Pulmonary lymph node (tissue), 1 donor: ENCODE measurements around the gene NR2E1.

DNA sequence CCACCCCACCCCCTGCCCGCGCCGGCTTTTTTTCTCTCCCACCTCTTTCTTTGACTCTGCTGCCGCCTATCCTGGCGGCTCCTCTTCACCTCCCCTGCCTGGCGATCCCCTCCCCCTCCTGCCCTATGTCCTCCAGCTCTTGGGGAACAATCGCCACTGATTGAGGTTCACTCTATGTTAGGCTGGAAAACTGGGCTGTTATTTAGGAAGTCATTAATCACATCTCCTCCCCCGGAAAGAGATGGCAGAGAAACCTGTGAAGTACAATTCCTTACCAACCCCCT is 836 bp upstream of the LIN28B start:
- PRO-cap, result no peak

GRCh38 chr6:105164448-105164906 is 15.3 kb downstream of the POPDC3 start:
- PRO-cap, result no peak

DNA sequence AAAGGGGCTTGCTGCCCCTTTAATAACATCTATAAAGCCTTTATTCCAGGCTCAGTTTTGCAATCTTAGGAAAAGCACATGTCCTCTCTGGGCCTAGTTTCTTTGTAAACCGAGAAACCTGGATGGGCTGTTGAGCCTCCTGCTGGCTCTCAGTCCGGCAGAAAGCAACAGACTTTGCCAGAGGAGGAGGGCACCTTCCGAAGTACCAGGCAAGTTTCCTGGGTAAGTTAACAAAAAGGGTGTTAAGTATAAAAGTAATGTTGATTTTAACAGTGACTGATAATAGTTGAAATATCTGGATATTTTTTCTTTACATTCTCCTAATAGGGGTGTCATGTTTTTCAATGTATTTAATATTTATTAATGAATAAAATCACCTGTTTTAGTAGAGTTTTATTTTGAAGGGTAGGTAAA is 99.0 kb upstream of the POPDC3 start:
- PRO-cap, result no peak

DNA sequence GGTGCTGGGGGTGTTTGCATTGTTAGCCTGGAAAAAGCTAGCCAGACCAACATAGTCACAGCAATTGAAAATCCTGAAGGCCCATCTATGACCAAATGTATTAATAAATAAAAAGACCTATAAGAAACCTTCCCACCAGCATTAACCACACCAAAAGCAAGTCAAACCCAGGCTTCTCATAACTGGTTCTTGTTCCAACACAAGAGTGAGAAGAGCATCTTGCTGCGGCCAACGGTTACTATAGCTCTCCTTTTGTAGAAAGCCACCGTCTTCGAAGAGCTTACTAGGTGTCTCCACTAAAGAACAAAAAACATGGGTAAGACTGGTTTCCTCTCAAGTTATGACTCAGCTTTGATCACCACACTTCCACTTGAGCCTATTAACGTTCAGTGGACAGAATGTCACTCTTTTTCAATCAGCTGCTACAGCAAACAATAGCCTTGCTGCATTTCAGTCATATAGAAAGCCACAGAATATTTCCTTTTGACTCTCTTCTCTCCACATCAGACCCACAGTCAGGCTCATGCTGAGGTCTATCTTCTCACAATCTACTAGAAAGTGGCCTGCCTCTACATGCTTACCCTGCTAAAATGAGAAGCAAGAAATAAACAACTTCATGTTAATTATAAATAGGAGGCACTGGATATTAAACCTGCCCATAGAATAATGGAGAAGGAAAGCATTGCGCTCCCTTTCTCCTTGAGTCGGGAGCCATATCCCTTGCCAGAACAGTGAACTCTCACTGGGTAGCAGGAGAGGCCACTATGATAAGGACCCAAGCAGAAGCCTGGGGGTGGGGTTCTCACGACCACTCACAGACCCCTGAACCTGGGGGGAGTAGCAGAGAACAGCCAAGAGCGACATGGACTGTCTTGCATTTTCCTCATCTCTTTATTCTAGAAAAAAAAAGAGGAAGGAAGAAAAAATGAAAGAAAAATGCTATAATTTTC is 243.6 kb upstream of the PREP start:
- PRO-cap, result no peak

- PRO-cap, result no peak
Observed at GRCh38 chr6:105872199-105872785, 213.8 kb upstream of the PRDM1 start.

GRCh38 chr6:106046469-106046911 is 39.6 kb upstream of the PRDM1 start:
- PRO-cap, result no peak

GRCh38 chr6:106100822-106101221 is 14.7 kb downstream of the PRDM1 start:
- PRO-cap, result no peak

DNA sequence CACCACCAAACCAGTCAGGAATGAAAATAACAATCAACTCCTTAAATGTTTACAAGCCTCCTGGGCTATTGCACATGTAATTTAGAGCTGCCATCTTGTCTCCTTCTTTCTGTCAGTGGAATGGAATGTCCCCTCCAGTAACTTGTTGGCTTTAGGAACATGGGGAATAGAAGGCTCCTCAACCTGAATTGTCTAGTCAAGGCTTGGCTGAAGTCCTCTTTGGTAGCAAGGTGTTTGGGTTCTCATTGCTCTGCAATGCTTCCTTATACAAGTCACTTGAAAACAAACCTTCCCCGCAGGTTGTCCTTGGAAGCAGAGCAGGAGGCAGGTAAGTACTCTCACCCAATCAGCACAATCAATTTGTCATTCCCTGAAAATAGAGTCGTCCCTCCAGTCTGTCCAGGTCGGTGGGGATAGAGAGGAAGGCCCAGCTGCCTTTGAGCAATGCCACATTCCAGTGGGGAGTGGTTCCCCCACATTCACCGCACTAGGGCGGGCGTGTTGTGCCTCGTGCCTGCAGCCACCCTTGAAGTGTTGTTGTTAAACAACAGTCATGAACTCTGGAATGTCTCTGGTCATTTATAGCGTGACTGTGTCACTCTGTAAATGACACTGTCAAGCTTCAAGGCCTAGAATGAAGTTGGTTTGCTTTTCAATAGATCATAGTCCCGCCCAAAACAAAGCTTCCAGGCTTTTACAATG is 33.3 kb downstream of the PRDM1 start:
- PRO-cap, result no peak

DNA sequence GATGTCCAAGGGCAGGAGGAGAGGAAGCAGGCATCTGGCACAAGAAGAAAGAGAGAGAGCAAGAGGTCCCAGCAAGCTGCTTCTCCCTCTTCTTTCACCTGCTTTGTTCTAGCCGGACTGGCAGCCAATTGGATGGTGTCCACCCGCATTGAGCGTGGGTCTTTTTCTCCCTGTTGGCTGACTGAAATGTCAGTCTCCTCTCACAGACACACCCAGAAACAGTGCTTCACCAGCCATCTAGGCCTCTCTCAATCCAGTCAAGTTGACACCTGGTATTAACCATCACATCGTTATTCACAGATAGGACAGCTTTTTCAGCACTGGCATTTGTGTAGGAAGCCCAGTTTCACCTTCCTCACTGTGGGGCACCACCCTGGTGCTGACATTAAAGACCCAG is 51.3 kb downstream of the CRYBG1 start:
- PRO-cap, result no peak

- PRO-cap, result no peak
Observed at GRCh38 chr6:106626066-106626922, 3.0 kb downstream of the RTN4IP1 start.

GRCh38 chr6:106693381-106693841 is 64.0 kb downstream of the QRSL1 start:
- PRO-cap, result no peak

DNA sequence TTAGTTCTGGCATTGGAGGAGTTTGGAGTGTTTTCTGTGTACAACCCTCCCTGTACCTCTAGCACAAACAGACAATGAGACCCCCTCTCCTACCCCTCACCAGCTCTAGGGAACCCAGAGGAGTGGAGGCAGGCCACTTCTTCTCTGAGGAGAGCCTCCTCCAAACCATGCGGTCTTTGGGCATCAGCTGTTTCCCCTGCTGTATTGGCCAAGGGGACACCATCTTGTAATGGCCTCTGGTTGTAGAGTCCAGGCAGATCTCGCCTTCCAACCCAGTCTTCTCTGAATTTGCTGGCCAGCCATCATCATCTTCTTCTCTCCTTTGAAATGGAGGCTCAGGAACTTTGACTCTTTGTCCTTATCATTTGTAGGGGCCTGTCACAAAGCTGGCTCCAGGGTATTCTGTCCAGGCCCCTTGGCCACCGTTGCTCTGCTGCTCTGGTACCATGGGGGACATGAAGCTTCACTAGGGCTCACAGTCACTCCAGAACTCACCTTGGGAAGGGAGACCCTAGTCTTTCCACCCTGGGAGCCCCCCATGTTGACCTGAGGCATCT is 111.5 kb downstream of the QRSL1 start:
- PRO-cap, result no peak

DNA sequence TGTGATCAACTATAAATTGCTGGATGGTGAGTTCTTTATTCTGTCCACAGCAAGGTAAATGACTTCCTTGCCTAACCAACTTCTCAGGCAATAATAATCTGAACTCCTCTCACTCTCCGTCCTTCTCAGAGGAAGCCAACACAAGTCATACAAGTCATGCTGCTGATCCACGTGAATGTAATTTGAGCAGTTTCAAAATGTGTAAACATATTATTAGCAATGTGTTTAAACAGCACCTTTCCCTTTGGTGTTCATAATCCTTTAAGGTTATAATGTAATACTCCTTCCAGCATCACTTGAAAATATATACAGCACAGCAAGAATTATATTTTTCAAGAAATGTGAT is 127.9 kb downstream of the QRSL1 start:
- PRO-cap, result no peak

- PRO-cap, result no peak
Observed at GRCh38 chr6:107114045-107115196, 894 bp downstream of the BEND3 start.

DNA sequence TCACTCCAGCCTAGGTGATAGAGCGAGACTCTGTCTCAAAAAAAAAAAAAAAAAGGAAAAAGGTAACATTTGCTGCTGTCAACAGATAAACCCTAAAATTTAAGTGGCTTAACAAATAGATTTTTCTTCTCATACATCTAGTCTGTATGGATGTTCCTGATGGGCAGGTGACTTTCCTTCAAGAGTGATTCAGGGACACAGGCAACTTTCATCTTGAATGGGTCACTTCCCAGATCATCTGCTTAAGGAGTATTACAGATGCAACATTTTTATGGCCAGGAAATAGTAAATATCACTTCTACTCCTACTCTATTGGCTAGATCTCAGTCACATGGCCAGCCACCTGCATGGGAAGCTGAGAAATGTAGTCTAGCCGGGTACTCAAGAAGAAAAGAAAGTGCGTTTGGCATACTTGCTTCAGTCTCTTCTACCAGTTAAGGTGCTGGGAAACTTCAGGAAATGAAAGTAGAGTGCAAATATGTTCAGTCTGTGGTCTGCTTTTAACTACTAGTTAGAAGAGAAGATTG is 129.3 kb downstream of the PDSS2 start:
- PRO-cap, result no peak

DNA sequence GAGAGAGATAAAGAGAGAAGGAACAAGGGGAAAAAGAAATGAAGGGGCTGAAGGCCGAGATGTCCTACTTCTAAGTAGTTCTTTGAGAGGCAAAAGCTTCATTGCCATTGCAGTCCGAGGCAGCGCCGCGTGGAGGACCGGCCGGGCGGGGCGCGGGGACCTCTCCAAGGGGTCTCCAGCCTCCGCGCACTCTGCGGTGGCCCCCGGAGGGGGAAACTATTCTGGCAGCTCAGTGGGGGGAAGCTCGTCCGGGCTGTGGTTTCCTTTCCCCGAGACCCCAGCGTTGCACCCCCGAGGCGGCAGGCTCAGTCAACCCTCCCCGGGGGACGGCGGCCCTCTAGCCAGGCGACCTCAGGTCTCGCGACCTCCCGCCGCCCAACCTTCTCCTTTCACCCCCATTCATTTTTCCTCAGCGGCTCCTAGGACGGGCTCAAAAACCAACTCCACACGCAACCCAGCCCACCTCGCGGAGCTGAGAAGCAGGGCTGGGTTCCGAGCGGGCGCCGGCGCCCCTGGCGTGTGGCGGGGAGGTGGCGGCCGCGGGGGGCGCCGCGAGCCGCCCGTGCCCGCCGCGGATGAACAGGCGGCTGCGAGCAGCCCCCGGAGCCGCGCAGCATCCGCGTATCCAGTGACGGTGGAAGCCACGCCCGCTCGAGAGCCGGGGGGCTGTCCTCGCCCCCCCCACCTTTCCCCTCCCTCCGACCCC is 445 bp upstream of the SOBP start:
- PRO-cap, result unidirectional peak, plus-strand start at position 107 of the sequence; bidirectional peak, plus-strand start outside the sequence, minus-strand start at position 618 of the sequence

- PRO-cap, result no peak
Observed at GRCh38 chr6:107490900-107491609, 1.1 kb downstream of the SOBP start.

DNA sequence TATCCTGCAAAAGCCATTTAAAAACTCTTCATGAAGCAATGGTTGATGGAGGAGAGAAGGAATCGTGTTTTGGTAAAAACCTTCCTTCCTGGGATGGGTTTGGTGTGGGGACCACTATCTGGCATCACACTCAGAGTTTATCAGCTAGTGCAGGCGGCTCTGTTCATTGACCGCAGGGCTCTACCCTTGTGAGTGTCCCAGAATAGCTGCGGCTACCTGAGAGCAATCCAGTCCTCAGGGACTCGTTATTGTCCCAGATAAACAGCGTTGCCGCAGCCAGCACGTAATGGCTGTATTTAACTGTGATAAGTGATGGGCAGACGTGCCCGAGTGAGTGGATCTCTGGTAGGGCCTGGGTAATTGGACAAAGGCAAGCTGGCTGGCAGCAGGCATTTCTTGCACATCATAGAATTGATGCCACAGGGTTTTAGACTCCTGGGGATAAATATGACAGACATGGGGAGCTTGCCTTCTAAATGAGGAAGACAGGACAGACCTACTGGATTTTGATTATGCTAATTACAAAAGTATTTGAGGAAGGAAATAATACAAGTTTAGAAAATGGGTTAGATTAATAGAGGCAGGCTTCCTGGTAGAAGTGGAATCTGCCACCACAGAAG is 163.3 kb downstream of the SOBP start:
- PRO-cap, result no peak

GRCh38 chr6:107819901-107820946 is 3.9 kb downstream of the SCML4 start:
- PRO-cap, result no peak

DNA sequence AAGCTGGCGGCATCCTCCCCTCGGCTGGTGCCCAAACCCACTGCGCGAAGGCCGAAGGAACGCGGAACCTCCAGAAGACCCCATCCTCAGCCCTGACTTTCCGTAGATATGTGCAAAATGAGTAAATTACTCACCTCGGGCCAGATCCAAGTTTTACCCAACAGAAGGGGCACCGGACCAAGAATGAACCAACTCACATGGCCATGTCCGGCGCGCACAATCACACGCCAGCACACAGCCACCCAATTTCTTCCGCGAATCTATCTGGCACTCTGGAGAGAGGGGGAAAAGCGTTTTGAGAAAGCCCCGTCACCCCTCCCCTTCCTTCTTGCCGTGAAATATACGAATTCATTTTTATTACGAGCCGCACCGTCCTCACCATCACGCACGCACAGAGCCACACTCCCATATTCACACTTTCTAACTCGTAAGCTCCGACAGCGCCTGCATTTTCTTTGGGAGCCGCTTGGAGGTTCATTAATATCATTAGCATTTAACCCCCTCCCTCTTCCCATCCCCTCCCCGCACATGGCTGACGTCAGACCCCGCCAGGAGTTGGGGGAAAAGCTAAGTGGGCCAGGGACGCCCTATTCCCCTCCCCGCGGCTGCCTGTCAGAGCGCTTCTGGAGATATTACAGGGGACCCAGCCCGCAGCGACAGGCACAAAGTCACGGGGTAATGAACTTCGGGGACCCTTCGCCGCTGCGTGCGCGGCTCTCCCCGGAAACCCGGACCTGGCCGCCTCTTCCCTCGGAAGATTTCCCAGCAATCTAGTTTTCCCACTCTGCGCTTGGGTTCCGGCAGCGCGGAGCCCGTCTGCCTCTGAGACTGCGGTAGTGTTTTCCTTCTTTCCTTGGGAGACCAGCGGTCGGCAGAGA is at the start of gene NR2E1:
Gene NR2E1 (plus strand): TSS at position 590 of the 878 bp plus-strand sequence.
- PRO-cap, result no peak